Psoas muscle (tissue), 2 donors: ENCODE measurements around a stretch of chr15.

- PRO-cap, 2 experiments: no peak in any of the 2 experiments
These were observed 95.2 kb upstream of the TLN2 start for GRCh38 chr15:62295166-62295613.

- PRO-cap, 2 experiments: no peak in any of the 2 experiments
These were observed 79.9 kb downstream of the TLN2 start for GRCh38 chr15:62470040-62470833.

DNA sequence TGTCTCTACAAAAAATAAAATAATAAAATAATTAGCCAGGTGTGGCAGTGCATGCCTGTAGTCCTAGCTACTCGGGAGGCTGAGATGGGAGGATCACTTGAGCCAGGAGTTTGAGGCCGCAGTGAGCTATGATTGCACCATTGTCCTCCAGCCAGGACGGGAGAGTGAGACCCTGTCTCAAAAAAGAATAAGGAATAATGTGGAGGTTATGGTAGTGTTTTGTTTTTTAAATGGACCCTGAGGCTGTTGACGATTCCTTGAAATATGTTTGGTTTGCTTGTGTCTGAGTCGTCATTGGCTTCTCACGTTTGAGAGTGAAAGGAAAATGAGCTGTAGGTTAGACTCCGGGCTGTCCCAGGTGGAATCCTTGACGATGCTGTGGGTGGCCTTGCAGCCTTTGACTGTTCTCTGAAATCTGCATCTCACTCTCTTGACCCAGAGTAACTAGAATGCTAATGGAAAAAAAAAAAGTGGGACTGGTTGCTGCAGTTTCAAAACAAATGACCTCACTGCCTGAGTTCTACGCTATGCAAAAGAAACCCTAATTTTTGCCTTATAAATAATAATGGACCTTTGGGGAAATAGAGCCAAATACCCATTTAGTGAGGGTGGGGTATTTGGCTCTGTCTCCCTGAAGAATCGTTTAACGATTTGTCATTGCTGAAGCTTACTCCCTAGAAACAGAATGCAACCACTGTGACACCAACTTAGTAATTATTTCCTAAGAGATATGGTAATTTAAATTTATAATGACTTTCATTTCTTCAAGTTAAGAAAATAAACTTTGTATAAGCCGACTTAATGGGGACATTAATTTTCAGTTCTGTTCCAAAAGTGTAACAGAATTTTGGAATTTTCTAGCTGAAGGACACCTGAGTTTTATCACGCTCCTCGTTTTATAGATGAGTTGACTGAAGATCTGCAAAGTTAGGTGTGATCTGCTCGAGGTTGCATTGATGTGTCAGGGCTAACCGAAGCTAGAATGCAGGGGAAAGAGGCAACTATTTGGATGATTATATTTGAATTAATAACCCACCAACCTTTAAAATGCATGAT lies 84.4 kb downstream of the TLN2 start:
- PRO-cap, 2 experiments: no peak in any of the 2 experiments

GRCh38 chr15:62505612-62506813 lies 115.7 kb downstream of the TLN2 start:
- PRO-cap, 2 experiments: no peak in any of the 2 experiments

GRCh38 chr15:62558998-62559330 lies 168.6 kb downstream of the TLN2 start:
- PRO-cap, 2 experiments: no peak in any of the 2 experiments

GRCh38 chr15:62653041-62653660 lies 262.8 kb downstream of the TLN2 start:
- PRO-cap, 2 experiments: no peak in any of the 2 experiments

GRCh38 chr15:62657553-62658081 lies 267.3 kb downstream of the TLN2 start:
- PRO-cap, 2 experiments: no peak in any of the 2 experiments

DNA sequence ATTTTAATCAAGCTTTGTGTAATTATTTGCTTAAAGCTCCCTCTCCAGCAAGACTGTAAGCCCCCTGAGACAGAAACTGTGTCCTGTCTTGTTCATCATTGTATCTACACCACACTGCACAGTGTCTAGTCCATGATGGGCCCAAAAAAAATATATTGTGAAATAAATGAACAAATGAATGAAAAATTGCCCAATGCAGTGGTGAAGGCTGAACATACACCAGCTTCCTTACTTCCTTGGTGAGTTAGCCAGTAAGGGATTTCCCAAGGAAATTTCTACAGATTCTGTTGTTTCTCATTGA lies 154.6 kb upstream of the TPM1 start:
- PRO-cap, 2 experiments: no peak in any of the 2 experiments

DNA sequence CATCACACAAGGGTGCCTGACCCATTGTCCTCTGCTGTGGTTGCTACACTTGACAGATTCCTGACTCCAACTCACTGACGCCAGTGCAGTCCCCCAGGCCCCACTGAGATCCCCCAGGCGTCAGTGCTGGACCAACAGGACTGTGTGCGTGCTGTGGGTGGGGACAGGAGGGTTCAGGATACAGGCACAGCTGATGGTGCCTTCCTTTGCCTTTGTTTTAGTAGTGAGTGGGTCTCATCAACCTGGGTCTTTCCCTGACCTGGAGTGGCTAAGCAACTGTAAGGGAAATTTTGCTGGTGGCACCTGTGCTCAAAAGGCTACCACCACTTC lies 135.8 kb upstream of the TPM1 start:
- PRO-cap, 2 experiments: no peak in any of the 2 experiments

- PRO-cap, 2 experiments: no peak in any of the 2 experiments
These were observed 12.5 kb downstream of the TPM1 start for GRCh38 chr15:63054889-63055583.

DNA sequence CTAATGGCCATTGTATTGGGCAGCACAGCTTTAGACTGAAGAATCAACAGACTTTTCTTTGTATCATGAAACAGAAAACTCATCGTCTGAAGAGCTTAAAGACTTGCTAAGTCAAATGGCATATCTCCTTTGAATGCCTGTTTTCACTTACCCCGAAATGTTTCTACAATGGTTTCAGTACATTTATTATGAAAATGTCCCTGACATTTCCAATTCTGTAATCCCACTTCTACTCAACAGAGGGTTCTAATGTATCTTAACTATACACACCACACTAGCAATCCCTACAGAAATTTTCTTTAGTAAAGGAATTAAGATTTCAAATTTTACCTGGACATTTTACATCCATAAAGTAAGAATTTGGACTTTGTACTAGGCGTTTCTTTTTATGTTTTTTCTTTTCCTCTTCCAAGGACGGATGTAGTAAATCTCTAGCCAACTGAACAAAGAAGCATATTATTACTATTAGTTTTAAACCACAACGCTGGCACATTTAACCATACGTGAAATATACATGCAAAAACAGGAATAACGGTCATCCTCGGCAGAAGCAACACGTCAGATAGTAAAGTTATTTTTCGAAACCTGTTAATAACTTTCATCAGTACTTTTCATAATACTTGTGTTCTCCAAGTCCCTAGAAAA lies 1.1 kb downstream of the RPS27L start:
- PRO-cap, 2 experiments: no peak in any of the 2 experiments

GRCh38 chr15:63157628-63157919 lies 297 bp upstream of the RPS27L start:
- PRO-cap, 2 experiments: no peak in any of the 2 experiments

GRCh38 chr15:63189856-63190745 lies 695 bp downstream of the RAB8B start:
- PRO-cap, 2 experiments: no peak in any of the 2 experiments

- PRO-cap, 2 experiments: no peak in any of the 2 experiments
These were observed 30.8 kb downstream of the APH1B start for GRCh38 chr15:63308021-63308813.

DNA sequence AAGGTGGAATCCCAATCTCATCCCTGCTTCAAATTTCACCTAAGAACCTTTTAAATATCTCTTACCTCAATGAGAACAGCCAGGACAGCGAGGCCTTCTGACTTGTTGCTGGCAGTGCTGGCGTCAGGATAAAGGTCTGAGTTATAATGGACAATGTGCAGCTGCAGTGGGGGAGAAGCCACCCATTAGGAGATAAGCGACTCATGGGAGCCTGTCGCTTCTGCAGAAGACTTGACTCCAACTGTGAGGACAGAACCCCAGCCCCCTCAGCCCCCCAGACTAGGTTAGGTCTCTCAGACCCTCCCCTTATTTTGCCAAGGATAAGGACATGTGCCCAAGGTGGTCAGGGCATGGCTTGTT lies 39.7 kb downstream of the CA12 start:
- PRO-cap, 2 experiments: no peak in any of the 2 experiments

- PRO-cap, 2 experiments: no peak in any of the 2 experiments
These were observed 6.5 kb downstream of the CA12 start for GRCh38 chr15:63375048-63375555.

DNA sequence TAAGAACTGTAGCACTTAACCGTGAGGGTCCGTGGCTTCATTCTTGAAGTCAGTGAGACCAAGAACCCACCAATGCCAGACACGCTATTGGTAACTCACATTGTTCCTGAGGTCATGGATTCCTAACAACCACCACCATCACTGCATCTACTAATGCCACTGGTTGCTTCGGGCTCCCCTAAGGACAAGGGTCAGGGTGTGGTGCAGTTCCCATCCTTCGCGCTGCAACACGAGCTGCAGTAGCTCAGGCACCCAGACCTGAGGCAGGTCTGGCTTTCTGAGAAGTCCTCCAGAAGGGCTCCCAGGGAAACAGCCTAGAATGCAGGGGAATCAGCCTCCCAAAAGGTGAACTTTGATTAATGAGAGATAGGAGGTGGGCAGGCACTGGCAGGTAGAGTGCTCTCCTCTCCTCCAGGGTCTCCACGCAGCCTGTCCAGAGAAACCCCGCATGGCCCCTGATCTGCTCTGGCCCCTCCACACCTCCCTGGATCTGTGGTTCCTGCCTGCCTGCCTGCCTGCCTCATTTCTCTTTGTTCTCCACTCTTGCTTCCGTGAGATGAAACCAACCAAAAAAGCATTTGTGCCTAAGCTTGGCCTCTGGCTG lies 44.1 kb upstream of the USP3 start:
- PRO-cap, 2 experiments: no peak in any of the 2 experiments

- PRO-cap, 2 experiments: no peak in any of the 2 experiments
These were observed 19.7 kb downstream of the USP3 start for GRCh38 chr15:63524075-63524567.

DNA sequence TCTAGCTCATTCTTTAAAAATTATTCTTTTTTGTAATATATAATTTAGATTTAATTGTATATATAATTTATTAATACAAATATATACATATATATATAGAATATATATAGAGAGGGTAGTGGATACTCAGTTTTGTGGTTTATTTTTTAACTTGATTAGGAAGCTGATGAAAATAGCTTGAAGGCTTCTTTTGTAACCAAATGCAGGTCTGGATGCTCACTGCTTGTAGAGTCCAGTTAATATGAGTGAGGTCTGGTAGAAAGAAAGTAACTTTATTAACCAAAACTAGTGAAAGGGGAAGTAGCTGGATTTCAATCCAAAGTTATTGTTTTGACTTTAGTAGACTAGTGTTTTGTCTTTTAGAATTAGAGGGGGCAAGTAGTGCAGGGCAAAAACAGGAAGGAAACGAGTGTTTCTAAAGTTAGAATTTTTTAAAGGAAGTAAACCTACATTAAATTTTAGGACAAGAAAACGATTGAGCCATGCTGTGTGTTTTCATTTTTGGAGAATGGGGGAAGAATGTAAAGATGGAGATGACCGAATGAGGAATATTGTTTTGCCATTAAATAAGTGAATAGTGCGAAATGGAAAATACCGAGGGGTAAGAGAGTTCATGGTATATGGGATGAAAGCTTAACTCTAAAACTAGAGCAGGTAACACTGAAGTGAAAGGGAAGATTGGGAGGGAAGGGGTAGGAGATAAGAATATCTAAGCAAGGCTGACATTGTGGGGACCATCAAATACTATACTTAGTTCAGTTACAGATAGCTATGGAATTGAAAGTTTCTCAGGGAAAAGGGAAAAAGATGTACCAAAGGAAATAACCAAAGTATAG lies 40.0 kb downstream of the USP3 start:
- PRO-cap, 2 experiments: no peak in any of the 2 experiments

DNA sequence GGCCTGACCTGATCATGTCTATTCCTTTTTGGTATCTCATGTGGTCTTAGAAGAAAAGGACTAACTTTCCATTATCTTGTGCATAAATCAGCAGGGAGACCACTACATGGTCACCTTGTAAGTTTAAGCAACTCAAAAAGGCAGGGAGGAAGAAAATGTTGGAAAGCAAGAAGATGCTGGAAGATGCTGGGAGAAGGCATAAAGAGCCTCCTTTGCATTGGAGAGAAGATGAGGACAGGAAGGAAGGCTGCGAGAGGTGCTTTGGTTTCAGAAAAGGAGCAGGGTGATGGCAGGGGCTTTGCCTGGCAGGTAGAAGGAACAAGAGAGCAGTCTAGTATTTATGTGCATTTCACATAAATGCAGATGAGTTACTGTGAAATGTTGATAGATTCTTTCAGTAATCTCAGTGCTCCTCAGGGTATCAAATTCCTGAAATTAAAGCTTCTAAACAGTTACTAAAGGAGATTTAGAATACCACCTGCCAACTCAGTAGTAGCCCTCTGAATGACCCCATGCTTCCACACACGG lies 14.6 kb upstream of the FBXL22 start:
- PRO-cap, 2 experiments: no peak in any of the 2 experiments